Mesenchymal stem cell of adipose (primary cell): Measurements from ENCODE around the genes ZNF414 and ZNF317.

DNA sequence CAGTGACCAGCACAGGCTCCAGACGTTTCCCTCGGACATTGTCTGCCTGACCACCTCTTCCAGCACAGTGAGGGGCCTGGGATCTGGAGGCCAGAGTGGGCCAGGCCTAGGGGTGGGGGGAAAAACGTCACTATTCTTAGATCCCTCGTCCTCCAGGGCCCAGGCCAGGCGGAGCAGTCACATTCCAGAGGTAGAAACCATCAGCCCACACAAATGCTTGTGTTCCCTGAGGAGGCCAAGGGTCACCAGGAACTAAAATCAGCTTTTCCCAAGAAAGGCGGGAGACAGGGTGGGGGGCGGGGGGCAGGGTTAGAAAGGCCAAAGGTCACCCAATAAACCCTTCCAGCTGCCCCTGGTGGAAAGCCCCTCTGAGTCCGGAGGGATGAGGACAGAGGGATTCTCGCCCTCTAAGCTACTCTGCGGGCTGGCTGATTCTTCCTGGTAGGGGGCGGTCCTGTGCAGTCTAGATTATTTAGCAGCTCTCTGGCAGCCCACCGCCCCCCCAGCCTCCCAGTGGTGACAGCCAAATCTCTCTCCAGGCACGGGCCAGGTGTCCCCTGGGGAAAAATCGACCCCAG lies 23.6 kb upstream of the CCL25 start:
- CAGE, long polyA plus RNA: no peak

DNA sequence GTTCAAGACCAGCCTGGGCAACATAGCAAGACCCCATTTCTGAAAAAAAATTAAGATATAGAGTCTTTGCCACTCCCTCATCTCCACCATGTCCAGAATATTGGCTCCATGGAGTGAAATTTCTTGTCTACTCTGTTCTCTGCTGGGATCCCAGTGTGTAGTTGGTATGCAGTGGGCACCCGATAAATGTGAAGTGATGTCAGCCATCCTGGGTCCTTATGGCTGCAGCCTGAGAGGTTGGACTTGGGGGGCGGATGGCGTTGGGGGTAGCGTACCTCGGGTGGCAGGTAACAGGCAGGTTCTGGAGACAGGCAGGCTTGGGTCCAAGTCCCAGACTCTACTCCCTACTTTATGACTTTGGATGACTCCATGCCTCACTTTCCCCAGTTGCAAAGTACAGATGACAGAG lies 7.4 kb downstream of the CERS4 start:
- CAGE, long polyA plus RNA: no peak

GRCh38 chr19:8248065-8248624 lies 39.0 kb downstream of the CERS4 start:
- CAGE, long polyA plus RNA: no peak

DNA sequence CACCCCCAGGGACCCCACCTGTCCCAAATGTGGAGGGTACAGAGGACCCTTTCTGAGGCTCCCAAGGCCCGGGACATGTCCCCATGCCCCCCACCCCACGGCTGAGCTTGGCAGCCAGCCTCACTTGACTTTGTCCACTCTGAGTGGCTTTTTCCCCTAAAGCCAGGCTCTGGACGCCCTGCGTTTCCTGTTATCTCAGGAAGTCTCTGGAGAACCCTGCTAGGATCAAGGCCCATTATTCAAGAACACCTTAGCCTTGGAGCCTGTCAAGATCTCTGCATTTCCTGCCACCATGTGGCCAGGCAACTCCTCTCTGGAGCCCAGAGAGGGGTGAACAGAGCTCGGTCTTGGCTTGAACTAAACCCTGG lies 4.3 kb downstream of the NDUFA7 start:
- CAGE, long polyA plus RNA: no peak

- CAGE, long polyA plus RNA: no peak
These were observed 3.2 kb downstream of the ANGPTL4 start for GRCh38 chr19:8366672-8367959.

DNA sequence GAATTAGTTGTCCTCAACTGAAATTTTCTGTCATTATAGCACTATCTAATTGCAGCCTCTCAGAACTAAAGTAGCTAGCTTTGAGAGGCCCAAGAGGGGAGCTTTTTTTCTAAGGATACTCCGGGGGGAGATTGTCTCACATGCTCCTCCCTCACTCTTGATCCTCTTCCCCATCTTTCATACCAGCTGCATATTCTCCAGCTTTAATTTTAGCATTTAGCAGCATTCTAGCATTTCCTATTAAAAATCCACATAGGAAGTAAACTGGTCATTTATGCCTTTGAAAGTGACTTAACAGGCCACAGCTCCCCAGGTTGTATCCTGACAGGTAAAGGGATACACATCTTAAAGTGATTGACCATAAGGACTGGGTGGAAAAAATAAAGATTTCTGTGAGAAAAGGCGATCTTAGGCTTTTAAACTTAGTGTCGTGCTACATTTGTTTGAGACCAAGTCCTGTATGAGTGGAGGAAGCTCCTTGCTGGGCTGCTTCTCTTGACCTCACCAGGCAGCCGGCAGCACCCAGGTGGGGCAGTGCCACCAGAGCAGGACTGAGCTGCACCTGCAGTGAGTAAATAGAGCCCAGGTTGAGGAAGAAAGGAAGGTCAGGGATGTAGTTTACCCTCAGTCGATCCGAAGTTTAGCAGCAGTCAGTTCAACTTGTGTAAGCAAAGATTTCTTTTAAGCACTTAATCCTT lies 13.4 kb downstream of the HNRNPM start:
- CAGE, long polyA plus RNA: no peak

DNA sequence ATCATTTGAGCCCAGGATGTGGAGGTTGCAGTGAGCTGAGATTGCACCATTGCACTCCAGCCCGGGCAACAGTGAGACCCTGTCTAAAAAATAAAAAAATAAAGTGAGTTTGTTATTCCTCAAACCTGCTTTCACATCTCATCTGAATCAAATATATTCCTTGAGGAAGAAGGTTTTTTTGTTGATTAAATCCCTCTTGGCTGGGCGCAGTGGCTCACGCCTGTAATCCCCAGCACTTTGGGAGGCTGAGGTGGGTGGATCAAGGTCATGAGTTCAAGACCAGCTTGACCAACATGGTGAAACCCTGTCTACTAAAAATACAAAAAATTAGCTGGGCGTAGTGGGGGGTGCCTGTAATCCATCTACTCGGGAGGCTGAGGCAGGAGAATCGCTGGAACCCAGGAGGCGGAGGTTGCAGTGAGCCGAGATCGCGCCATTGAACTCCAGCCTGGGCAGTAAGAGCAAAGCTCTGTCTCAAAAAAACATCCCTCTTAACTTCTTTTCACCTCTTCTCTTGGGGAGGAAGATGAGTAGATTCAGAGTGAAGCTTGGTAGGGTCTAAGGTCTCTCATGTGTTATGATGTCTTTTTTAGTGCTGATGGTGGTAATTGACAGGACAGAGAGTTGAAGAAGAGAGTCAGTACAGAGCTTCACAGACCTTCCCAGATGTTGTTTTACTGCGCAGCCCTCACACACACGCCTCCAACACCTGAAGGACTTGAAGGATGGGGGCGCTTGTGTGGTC lies 19.6 kb downstream of the HNRNPM start:
- CAGE, long polyA plus RNA: no peak

DNA sequence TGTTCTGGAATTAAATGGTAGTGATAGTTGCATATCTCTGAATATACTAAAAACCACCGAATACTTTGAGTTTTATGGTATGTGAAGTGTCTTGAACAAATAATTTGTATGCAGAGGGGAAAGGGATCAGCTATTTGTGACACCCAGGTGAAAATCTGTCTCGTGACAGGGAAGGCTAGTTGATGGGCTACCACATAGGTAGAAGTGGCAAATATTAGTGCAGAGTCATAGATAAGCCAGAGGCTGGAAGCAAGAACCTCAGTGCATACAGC lies 24.6 kb downstream of the HNRNPM start:
- CAGE, long polyA plus RNA: no peak

- CAGE, long polyA plus RNA: no peak
These were observed 16.7 kb downstream of the PRAM1 start for GRCh38 chr19:8485260-8486612.

- CAGE, long polyA plus RNA: no peak
These were observed at the start of gene ZNF414 for GRCh38 chr19:8513371-8514517. Gene ZNF414, minus strand, starts transcription at chr19:8514167.

DNA sequence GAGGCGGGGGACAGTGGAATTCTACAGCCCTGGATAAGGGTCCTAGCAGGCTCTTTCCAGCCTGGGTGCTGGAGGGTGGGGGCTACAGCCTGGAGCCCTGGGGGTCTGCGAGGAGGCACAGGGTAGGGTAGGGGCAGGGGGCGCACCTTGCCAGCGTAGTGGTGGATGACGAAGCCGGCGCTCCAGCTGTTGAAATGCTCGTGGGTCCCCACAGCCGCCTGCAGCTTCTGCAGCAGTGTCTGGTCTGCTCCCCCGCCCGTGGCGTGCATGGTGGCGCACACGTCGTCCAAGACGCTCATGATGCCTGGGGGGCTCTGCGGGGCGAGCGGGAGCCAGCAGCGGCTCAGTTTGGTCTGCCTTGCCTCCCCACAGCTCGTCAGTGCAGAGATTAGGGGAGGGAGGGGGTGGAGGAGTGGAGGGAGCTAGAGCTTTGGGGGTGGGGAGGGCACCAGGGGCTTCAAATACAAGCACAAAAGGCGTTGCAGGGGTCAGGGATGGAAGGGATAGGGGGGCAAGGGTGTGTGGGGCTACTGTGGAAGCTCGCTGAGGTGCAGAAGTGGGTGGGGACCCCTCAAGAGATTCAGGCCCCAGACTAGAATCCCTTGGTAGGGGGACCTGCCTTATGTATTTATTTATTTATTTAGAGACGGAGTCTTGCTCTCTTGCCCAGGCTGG lies 30.3 kb upstream of the ZNF414 start:
- CAGE, long polyA plus RNA: no peak

DNA sequence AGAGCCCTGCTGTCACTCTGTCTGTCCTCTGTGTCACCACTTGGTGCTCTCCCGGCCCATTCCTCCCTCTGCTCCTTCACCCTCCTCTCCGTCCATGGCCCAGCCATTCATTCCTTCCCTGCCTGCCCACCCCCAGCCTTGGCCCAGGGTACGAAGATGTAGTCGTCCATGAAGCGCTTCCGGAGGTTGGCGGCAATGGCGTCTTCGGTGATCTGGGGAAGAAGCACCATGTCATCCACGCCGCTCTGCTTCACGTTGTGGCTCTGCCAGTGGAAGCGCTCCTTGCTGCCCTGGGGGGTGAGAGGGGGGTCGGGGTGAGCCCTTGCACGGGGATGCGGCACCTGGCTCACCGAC lies 21.8 kb downstream of the MYO1F start:
- CAGE, long polyA plus RNA: no peak

DNA sequence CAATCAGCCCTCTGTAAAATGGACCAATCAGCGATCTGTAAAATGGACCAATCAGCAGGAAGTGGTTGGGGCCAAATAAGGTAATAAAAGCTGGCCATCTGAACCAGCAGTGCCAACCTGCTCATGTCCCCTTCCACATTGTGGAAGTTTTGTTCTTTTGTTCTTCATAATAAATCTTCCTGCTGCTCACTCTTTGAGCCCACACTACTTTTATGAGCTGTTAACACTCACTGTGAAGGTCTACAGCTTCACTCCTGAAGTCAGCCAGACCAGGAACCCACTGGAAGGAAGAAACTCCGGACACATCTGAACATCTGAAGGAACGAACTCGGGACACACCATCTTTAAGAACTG lies 33.0 kb upstream of the OR1M1 start:
- CAGE, long polyA plus RNA: no peak

DNA sequence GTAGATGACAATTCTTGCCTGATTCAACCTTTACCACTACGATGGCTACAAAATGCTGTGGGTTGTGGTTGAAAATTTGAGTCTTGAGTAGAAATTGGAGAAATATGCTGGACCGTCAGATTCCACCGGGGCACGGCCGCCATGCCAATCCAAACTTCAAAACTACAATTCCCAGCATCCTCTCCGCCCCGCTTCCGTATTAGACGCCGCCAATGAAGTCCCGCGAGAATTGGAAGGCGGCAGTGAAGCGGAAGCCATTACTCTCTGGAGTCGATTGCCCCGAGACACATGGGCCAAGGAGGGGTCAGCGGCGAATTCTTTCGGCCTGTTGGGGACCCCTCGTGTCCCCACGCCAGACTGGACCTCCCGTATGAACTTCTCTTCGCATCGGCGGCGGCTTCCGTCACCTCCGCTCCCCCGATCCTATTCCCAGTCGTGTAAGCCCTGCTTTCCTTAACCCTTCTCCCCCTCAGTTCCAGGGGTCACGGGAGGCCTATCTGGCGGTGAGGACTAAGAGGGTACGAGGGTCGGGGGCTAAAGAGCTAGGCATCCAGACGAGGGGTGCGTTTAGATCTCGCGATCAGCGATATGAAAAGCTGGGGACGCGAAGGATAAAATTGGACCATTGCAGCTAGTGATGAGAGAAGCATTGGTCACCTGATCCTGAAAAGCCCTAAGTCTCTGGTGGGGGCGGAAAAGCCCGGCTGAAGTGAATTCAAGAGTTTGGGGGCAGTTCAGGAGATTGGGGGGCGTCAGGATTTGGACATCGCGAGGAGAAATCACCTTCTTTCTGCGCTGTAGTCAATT lies at the start of gene ZNF317:
Gene ZNF317 (plus strand): TSS at position 242 of the 807 bp plus-strand sequence.
- CAGE, long polyA plus RNA: no peak

DNA sequence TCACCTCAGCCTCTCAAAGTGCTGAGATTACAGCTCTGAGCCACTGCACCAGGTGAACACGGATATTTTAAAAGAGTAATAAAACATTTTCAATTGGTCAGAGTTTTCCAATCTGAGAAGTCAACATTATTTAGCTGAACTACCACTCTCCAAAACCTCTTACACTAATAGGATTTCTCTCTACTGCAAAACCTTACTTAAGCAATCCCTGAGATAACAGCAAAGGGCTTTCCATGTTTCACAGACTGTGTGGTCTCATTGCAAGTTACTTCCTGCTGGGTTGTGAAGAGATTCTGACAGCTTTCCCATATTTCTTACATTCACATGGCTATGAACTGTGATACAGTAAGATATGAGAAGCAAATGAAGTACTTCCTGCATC lies 24.0 kb downstream of the ZNF266 start:
- CAGE, long polyA plus RNA: no peak

GRCh38 chr19:9660464-9661476 lies 14.1 kb downstream of the ZNF562 start:
- CAGE, long polyA plus RNA: no peak

- CAGE, long polyA plus RNA: no peak
These were observed 534 bp upstream of the FBXL12 start for GRCh38 chr19:9819382-9819844.

- CAGE, long polyA plus RNA: no peak
These were observed 10.1 kb downstream of the COL5A3 start for GRCh38 chr19:10000140-10000731.

GRCh38 chr19:10005898-10006868 lies 4.1 kb downstream of the COL5A3 start:
- CAGE, long polyA plus RNA: no peak

- CAGE, long polyA plus RNA: no peak
These were observed 1.1 kb downstream of the COL5A3 start for GRCh38 chr19:10009262-10009541.